Metastatic Pancreatic Carcinoma in the Ovary (tissue), 1 donor: ENCODE results near the genes SNORC, SAG, UGT1A6 and TRPM8.

- PRO-cap = no peak
Observed at GRCh38 chr2:232869980-232870560, at the start of gene SNORC. SNORC (plus strand) TSS chr2:232870264.

- PRO-cap = no peak
Observed at GRCh38 chr2:232988437-232988917, 24.6 kb downstream of the NGEF start.

GRCh38 chr2:233080154-233080911, 20.2 kb downstream of the INPP5D start:
- PRO-cap = no peak

GRCh38 chr2:233086871-233087225, 26.7 kb downstream of the INPP5D start:
- PRO-cap = no peak

GRCh38 chr2:233088913-233089360, 28.8 kb downstream of the INPP5D start:
- PRO-cap = no peak

- PRO-cap = no peak
Observed at GRCh38 chr2:233124667-233125446, 64.7 kb downstream of the INPP5D start.

GRCh38 chr2:233165502-233166066, 85.9 kb upstream of the ATG16L1 start:
- PRO-cap = no peak

DNA sequence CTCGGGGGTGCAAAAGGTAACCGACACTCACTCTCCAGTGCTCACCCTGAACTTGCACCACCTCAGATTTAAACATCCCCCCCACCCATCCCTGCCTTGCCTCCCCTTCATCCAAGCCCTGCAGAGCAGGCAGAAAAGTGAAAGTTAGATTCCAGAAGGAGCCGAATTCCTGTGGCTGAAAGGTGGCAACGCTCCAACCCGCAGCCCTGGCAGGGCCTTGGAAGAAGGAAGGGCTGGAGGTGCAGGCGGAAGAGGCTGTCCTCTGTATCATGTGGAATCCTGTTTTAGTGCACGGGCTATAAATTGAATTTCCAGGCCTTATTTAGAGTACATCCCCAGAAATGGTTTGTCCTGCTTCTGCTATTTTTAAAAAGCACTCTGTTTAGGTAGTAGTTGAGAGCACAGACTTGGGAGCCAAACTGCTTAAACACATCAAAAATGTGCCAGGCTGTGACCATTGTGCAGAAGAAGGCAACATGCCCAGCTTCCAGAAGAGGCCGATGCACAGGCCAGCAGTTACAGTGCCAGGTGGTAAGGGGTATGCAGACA, 40.2 kb upstream of the ATG16L1 start:
- PRO-cap = no peak

DNA sequence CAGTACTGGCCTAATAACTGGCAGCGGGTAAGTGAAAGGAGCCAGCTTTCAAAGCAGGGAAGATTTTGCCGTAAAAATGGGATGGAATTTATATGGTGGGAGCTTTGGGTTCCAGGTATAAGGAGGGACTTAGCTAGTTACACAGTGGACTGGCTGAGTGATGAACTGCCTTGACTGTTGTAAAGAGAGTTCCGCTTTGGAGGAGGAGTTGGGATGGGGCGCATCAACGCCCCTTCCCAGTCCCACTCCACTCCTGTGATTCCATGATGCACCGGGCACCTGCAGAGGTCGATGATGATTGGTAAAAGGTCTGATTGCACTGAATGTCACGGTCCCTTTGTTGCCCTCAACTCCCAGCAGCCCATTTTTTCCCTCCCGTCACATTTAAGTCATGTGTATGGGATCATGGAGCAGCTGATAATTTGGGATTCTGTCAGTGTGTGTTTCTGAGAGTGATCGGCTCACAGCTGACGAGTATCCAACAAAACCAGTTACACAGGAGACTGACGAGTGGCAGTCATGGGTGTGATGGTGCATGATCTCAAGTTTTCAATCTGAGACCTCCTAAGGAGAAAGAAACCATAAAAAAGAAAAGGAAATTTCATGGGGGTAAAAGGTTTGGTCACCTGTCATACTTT, 24.1 kb downstream of the ATG16L1 start:
- PRO-cap = no peak

DNA sequence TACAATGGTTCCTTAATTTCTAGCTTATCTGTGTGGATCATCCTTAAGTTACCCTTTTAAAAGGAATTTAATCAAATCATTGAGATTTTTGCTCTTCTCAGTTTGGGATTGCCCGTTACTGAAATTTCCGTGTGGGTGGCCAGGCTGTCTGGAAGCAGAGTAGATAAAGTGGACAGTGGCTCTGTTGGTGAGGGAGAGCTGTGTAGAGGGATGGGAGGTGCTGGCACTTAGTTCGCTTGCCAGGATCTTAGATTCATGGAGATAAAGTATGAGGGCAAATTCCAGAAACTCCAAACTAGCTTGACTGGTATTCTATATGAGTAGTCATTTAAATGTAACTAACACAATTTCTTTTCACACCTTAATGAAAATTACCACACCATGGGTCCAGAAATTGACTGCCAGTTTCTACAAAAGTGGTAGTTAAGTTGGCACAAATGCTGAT, 27.3 kb upstream of the SAG start:
- PRO-cap = no peak

DNA sequence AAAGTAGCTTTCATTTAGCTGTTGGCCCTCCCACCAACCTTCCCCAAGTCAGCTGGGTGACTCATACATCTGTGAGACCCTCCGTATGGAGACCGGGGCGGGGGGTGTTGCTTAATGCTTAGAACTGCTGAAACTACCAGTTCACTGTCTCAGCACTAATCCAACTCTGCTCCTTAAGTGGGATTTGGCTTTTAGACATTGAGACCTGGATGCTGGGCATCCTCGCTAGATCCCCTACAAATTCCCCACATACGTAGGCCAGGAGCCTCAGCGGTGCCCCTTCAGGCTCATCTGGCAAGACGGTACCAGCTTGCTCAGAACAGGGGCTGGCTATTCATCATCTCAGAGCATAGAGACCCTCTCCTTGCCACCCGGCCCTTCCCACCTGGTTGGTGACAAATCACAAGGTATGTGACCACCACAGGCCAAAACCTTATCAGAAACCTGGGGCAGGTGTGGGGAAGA, at the start of gene SAG:
TSS of gene SAG (plus strand) at position 201 of the 465 bp plus-strand sequence.
- PRO-cap = no peak

GRCh38 chr2:233356486-233357393, 2.4 kb downstream of the DGKD start:
- PRO-cap = no peak

DNA sequence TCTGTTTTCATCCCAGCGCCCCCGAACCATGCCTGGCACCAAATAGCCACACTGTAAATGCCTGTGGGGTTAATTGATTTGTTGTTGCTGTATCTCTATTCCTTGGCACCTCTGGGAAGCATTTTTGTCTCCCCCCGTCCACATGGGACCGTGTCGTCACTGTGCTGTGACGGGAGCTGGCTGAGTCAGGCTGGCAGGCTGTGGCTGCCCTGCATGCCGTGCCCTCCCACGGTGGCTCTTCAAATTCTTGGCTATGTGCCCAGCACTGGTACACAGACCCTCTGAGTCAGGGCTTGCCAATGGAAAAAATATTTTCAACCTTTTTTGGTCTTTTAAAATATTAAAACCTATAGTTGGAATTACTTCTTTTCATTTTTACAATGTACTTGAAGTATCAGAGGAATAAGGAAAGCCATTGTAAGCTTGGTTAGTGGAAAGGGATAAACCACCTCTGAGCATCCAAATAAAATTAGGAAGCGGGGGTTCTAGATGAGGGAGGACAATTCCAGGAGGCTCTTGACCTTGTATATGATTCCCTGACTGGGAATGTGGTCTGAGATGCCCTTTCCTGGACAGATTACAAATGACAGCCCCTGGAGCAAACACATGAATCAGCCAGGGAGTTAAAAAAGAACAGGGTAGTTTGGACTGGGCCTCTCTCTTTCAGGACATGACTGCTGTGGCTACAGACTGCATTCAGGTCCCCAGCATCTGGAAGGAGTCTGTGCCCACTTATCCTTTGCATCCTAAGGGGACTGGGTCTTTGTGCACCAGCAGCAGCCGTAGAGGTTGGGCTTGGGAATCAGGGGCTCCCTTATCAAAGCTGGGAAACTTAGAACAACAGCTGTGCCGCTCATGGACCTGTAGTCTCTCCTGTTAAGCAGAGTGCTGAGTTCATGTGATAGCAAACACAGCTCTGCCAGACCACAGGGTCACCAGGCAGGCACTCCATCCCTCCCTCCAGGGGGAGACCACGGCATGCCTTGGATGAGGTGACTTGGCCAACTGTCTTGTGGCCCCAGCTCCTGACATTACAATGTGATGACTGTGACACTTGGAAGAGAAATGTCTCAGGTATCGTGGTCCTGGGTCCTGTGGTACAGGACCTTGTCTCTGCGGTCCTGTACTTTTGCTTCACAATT, 59.6 kb downstream of the DGKD start:
- PRO-cap = no peak

DNA sequence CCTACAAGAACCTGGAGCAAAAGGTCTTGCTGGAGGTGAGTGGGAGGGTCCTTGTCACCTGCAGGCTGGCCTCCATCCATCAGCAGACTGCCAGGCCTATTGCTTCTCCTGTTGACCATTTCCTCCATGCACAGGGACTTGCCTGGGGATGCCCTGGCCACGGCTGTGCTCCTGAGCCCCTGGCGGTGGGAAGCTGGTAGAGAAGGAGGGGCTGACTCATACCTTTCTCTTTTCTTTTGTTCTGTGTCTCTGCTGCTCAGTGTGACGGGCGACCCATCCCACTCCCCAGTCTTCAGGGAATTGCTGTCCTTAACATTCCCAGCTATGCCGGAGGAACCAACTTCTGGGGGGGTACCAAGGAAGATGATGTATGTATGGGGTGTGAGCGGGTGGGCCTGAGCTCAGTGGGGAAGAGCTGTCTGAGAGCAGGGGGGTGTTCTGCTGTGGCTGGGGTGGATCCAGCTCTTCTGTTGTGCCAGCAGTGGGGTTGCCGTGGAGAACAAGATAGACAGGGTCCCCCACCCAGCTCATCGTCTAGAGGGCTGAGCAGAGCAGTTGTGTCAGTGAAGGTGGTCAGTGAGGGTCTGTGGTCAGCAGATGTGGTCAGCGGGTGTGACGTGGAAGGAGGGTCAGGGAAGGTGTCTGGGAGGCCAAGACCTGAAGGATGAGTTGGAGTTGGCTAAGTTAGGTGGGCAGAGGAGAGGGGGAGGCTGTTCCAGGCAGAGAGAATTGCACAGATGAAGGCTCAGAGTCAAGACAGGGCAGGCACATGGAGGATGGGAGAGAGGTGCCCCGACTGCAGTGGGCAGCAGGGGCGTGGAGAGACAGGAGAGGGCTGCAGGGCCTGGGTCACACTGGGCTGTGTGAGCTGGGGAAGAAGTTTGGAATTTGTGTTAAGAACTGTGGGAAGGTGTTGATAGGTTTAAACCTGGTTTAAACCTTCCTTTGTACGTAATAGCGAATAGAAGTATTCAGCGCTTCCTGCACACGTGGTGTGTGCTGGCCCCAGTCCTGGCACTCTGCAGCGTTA, 103.0 kb downstream of the DGKD start:
- PRO-cap = no peak

- PRO-cap = bidirectional peak, plus-strand start at chr2:233692941, minus-strand start at chr2:233692817
Observed at GRCh38 chr2:233692449-233693030, at the start of gene UGT1A6. UGT1A6 (plus strand) TSS chr2:233692890.

DNA sequence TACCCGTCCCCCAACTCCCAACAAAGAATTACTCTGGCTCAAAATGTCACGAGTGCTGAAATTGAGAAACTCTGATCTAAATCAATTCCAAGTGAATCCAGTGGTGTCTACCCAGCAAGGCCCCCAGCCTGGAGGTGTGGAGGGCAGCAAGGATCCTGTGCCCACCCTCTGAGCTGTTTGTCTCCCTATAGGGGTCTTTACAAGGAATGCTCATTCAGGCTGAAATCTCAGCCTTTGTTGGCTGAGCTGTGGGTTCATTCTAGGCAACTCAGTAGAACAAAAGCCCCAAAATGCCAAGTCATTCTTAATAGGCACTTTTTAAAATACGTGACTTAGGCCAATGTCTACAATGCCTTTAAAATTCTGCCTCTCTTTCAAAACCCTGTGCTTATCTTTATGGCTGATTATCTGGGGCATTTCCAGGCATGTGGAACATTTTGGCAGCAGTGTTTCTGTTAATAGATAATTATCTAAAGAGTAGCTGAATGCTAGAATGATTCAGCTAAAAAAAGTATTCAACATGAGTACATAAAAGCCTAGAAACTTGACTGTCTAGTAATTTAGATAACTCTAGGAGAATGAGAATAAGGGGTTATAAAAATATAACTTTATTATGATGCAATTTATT, 7.4 kb downstream of the UGT1A6 start:
- PRO-cap = no peak

- PRO-cap = no peak
Observed at GRCh38 chr2:233917251-233917791, at the start of gene TRPM8. TRPM8 (plus strand) TSS chr2:233917373.

- PRO-cap = no peak
Observed at GRCh38 chr2:233976684-233977487, 59.7 kb downstream of the TRPM8 start.

GRCh38 chr2:233978658-233979130, 61.5 kb downstream of the TRPM8 start:
- PRO-cap = no peak

DNA sequence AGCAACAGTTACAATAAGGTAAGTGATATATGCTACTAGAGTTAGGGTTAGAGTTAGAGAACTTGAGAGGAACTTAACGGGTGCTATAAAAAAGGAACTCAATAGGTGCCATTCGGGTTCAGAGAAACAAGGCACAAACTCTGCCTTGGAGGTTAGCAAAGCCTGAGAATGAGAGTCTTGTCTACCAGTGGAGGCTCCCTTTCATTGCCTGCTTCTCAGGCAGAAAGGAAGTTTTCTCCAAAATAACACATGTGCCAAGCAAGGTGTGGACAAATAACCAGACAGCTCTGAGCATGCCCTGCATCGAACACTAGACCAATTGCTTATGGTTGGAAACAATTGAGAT, 189.3 kb downstream of the ARL4C start:
- PRO-cap = no peak